GM19239 (cell line): ENCODE results near the genes CAPN13, DPY30, LTBP1 and VIT.

GRCh38 chr2:29269252-29269795, 154.1 kb downstream of the CLIP4 start:
- RRBS = no CpG with 5 or more reads among the region's 11 CpGs

- RRBS = no CpG with 5 or more reads among the region's 12 CpGs
Observed at GRCh38 chr2:29314678-29315136, 199.5 kb downstream of the CLIP4 start.

- RRBS = no CpG with 5 or more reads among the region's 1 CpG
Observed at GRCh38 chr2:29322095-29322478, 206.9 kb downstream of the CLIP4 start.

GRCh38 chr2:30165982-30166573, 19.3 kb downstream of the YPEL5 start:
- RRBS = no CpG with 5 or more reads among the region's 4 CpGs

GRCh38 chr2:30584147-30584656, 137.2 kb downstream of the LCLAT1 start:
- RRBS = no CpG with 5 or more reads among the region's 4 CpGs

- RRBS = no CpG with 5 or more reads among the region's 8 CpGs
Observed at GRCh38 chr2:30807217-30807873, at the start of gene CAPN13. CAPN13 (minus strand) TSS chr2:30807446.

DNA sequence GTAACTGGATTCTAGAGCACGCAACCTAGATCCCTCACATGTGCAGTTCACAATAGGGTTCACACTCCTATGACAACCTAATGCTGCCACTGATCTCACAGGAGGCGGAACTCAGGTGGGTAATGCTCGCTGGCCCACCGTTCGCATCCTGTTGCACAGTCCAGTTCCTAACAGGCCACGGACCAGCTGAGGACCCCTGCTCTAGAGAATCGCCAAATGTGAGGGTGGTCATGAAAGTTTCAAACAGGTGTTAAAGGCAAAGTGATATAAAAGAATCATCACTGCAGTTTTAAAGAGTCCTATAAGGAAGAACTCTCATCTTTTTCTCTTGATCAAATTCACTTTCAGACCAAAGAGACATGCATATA, 106.3 kb downstream of the MEMO1 start:
- RRBS = no CpG with 5 or more reads among the region's 7 CpGs

DNA sequence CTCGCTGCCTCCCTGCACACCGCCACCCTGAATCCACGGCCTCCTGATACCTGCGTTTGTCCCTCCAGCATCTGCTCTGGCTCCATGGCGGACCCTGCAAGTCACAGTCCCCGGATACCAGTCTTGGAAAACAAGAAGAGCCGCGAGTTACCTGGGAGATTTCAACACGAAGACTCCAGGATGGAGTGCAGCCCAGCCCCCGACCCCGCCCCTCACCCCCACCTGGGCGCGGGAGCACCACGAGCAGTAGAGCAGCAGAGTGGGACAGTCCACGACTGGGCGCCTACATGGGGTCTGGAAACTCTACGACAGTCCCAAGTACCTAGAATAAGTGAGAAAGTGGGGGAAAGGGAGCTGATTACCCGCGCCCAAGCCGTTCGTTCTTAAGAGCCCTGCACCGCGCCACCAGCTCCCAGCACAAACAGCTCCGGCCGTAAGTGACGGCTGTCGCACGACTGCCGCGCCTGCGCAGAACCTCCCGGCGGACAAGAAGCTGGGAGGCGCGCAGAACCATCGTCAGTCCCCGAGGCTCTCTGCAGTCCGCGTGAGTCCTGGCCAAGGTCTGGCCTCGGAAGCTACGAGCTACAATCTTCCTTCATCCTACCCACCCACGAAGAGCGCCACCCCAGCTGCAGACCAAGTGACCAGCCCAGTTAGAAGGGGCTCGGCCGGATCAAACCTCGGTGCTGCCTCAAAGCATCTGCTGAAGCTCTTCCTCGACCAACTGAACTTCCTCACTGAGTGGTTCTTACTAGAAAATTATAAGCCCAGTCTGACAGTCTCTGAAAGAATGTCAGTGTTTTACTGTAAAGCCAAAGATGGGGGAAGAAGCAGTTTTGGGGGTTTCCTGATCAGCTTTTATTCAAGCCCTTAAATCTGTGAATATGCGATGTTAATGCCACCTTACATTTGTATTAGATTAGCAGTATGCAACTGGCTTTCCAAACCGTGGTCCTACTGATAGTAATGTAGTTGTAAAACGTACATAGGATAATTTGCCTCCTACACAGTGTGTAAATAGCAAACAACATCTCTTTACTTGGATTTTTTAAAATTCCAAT, at the start of gene DPY30:
TSS of gene DPY30 (minus strand) at position 435 of the 1,061 bp plus-strand sequence.
- RRBS = 2% methylated on average over 9 of the region's 50 CpGs

GRCh38 chr2:32062401-32062978, 866 bp upstream of the SPAST start:
- RRBS = no CpG with 5 or more reads among the region's 7 CpGs

- RRBS = no CpG with 5 or more reads among the region's 8 CpGs
Observed at GRCh38 chr2:32597861-32598374, 29.9 kb upstream of the TTC27 start.

GRCh38 chr2:32720022-32720242, 92.1 kb downstream of the TTC27 start:
- RRBS = no CpG with 5 or more reads among the region's 1 CpG

GRCh38 chr2:32937947-32938375, 8.8 kb upstream of the LTBP1 start:
- RRBS = no CpG with 5 or more reads among the region's 6 CpGs

DNA sequence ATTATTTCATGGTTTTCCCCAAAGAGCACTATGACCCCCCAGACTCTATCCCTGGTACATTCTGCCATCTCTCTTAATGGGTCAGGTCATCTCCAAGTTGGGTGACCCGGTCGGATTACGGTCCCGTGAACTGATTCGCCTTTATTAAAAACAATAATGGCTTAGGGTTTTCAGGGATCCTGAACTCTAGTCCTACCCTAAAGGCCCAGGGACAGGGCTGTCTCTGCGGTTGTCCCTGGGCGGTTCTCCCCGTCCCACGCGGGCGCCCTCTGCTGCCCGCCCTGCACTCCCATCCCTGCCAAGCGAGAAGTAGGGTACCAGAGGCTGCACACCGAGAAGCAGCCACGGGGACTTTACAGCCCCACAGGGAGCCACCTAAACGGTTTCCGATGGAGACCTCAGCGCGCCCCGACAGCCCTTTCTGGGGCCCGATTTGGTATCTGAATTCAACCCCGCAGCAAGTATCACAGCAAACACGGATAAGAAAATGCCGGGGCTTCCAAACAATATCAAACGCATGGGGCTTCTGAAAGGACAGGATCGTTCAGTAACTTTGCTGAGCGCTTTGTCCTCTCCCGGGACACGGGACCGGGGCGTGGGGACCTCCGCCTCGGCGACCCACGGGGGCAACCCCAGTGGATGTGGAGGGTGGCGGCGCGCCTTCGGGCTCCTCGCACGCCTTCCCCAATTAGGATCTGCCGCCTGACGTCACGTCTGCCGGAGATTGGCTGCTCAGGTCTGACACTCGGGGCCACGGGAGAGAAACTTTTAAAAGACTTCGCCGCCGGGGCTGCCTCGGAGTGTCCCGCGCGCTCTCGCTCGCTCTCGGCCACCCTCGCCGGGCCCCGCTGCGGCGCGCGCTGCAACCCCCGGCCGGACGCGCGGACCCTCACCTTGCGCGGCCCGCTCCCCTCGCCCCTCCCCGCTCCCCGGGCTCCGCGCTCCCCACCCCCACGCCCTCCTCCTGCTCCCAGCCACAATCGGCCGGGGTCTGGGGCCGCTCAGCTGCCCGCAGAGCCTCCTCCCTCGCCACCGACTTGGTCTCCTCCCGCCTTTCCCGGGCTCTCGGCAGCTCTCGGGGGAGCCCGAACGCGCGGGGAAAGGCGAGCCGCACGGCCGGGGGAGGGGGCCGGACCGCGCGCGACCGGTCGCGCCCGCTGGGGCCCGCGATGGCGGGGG, at the start of gene LTBP1:
TSS of gene LTBP1 (plus strand) at position 798 of the 1,179 bp plus-strand sequence.
- RRBS = 2% methylated on average over 50 of the region's 108 CpGs

GRCh38 chr2:32977126-32977696, 30.5 kb downstream of the LTBP1 start:
- RRBS = no CpG with 5 or more reads among the region's 7 CpGs

GRCh38 chr2:33034814-33035252, 88.1 kb downstream of the LTBP1 start:
- RRBS = no CpG with 5 or more reads among the region's 7 CpGs

DNA sequence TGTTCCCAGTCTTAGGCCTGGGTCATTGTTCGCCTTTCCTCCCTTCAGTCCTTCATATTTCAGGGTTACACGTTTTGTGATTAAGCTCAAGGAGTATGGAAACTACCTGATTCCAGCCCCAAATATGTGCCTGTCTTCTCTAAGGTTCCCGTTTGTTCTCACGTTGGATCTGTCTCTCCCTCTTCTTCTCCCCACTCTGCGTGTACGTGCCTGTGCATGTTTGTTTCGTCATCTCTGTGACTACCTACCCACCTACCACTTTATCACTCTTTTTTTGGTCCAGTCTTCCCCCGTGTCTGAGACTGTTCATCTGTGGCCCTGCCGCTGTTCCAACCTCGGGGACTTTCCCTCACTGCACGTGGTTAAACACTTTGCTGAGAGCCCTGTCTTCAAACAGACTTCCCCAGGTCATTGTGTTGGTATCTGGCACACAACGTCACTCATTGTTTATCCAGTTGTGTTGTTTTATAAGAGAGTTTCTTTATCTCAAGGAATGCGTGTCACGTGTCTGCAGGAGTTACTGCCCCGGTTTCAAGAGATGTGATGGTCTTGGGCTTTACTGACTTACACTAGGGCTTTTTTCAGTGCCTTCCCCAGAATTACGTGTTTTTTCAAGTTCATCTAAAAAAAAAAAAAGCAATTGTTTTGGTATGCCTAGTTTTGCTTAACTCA, 262.1 kb upstream of the RASGRP3 start:
- RRBS = no CpG with 5 or more reads among the region's 16 CpGs

DNA sequence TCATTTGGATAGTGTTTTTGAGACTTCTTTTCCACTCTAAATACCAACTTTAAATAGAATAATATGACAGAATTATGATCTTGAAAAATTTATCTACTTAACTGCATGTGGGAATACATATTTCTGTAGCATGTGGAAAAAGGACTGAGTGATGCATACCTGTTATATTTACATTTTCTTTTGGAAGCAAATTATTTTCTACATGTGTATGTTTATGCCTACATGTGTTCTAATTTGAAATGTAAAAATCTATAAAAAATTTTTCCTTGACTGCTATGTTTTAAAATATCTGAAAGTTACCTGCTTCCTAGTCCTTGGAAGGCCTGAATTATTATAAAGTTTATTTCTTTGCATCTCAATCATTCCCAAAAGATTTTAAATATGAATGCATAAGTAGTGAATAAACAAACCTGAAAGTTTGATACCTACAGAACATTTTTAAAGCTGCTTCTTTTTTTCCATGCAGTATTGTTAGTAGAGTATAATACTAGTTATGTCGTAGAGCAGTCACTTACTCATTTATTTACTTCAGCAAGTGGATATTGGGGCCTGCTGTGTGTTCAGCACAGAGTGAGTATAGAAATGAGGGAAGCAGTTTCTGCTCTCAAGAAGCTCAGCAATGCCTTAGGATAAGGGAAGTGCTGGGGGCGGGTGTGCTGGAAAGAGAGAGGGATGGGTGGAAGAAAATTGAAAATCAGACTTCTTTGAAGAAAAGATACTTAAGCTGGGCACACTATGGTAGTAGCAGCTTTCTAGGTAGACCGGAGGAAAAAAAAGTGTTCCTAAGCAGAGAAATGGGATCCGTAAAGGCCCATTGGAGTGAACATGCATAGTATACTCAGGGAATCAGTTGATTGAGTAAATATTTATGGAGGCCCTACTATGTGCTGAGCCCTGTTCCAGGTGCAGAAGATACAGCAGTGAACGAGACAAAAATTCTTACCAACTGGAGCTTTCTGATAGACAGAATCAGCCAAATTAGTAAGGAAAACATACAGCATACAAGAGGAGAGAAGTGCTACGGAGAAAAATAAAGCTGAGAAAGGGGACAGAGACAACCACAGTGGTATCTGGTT, 27.8 kb downstream of the CRIM1 start:
- RRBS = no CpG with 5 or more reads among the region's 6 CpGs

GRCh38 chr2:36463508-36463896, 107.9 kb downstream of the CRIM1 start:
- RRBS = no CpG with 5 or more reads among the region's 8 CpGs

DNA sequence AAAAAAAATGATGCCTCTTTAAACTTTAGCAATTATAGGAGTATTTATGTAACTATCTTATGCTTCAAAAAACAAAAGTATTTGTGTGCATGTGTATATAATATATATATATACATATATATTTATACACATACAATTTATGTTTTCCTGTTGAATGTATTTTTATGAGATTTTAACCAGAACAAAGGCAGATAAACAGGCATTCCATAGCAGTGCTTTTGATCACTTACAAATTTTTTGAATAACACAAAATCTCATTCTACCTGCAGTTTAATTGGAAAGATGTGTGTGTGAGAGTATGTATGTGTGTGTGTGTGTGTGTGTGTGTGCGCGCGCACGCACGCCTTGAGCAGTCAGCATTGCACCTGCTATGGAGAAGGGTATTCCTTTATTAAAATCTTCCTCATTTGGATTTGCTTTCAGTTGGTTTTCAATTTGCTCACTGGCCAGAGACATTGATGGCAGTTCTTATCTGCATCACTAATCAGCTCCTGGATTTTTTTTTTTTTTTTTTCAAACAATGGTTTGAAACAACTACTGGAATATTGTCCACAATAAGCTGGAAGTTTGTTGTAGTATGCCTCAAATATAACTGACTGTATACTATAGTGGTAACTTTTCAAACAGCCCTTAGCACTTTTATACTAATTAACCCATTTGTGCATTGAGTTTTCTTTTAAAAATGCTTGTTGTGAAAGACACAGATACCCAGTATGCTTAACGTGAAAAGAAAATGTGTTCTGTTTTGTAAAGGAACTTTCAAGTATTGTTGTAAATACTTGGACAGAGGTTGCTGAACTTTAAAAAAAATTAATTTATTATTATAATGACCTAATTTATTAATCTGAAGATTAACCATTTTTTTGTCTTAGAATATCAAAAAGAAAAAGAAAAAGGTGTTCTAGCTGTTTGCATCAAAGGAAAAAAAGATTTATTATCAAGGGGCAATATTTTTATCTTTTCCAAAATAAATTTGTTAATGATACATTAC, 47.9 kb downstream of the FEZ2 start:
- RRBS = no CpG with 5 or more reads among the region's 6 CpGs

DNA sequence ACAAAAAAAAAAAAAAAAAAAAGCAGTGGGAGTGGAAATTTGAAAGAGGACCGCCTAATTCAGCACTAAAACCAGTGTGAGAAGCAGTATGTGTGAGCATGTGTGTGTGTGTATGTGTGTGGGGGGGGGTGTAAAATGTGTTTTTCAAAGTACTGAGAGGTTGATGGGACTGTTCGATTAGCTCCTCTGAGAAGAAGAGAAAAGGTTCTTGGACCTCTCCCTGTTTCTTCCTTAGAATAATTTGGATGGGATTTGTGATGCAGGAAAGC, at the start of gene VIT:
TSS of gene VIT (plus strand) at position 74 of the 269 bp plus-strand sequence.
- RRBS = no CpG with 5 or more reads among the region's 2 CpGs